ENCODE data around the gene ADAMTS8.

DNA sequence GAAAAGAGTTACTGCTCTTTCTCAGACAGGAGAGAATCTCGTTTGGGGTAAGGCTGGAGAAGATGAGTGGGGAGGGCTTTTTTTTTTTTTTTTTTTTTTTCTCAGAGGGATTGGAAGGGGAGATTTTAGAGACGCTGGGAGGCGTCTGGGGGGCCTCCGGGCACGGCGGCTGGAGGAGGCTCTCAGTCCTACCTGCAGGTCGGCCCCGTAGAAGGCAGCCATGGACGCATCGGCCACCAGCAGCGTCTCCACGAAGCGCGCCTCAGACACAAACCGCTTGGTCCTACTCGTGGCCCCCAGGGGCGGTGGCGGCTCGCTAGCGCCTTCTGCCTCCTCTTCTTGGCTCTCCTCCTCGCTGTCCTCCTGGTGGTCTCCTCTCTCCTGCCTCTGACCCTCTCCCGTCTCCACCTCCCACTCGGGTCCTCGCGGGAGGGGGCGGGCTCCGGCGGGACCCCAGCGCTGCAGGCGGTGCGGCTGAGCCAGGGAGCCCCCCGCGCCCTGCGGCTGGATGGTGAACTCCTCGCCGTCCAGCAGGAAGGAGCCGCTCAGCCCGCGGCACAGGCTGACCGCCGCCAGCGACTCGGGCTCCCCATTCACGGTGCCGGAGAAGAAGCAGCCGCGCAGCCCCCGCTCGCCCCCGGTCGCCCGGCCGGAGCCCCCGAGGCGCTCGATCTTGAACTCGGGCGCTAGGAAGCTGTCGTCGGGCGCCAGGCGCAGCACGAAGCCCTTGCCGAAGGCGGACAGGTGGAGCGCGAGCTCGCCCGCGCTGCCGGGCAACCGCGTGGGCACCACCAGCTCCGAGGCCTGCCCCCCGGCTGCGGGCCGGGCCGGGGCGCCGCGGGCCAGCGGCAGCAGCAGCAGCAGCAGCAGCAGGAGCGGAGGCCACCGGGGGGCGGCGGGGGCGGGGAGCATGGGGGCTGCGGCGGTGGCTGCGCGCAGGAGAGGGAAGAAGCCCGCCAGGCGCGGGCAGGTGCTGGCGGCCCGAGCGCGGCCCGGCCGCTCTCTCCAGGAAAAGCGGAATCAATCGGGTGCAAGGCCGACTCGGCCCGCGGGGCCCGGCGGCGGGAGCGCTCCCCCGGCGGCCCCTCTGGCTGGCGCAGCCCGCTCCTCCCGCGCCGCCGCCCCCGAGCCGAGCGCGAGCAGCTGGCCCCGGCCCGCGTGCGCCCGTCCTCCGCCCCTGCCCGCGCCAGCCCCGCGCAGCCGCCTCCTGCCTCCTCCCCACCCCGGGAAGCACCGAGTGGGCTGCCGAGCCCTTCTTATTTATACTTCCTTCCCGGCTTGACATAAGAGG is at the start of gene ADAMTS8:
ADAMTS8 (minus strand) TSS at position 1,235 of the 1,291 bp plus-strand sequence.
- PRO-cap, 10 experiments = no peak in any of the 10 experiments

DNA sequence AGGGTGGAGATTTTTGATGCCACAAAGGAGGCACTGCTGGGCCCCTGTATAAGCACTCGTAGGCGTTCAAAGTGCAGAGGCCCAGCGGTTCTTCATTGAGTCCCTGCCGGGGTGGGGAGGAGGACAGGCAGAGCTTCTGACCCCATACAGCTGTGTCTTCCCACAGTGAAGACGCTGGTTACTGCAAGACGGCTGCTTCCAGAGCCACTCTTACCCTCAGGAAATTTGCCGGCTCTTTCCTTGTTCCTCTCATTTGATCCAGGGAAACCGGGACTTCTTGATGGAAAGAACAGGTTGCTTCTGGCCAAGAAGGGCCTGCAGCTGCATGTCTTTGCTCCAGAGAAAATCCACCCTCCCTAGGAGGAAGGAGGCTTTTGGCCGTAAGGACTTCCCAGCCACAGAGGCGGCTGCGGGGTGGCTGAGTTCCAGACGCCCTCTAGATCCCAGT is 9.3 kb downstream of the ADAMTS15 start:
- PRO-cap, 10 experiments = no peak in any of the 10 experiments

DNA sequence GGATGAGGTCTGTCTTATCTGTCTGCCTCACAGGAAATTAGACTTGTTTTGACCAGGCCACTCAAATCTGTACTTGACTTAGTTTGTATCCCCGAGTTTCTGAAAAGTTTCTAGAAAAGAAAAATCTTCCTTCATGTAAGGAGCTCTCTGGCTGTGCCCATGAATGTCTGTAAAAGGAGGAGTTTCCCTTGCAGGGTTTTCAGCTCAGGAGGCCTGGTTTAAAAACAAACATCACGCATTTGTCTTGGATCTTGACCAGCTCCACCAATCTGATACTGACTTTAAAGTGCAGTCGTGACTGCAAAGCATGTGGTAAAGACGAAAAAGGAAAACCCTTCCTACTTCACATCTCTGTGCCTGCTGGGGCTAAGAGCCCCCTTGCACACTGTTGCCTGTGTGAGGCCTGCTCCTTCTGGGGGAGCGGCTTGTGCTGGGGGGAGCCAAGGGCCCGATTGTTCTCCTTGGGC is 61.9 kb downstream of the ADAMTS15 start:
- PRO-cap, 10 experiments = peak in 3 of 10 experiments; most common plus-strand start position 308 of the sequence (in 1); most common minus-strand start position 161 of the sequence (in 1)

GRCh38 chr11:130889157-130889896 is 27.0 kb downstream of the SNX19 start:
- PRO-cap, 10 experiments = no peak in any of the 10 experiments

- PRO-cap, 10 experiments = no peak in any of the 10 experiments
These were observed 518.8 kb downstream of the NTM start for GRCh38 chr11:131889207-131889696.

DNA sequence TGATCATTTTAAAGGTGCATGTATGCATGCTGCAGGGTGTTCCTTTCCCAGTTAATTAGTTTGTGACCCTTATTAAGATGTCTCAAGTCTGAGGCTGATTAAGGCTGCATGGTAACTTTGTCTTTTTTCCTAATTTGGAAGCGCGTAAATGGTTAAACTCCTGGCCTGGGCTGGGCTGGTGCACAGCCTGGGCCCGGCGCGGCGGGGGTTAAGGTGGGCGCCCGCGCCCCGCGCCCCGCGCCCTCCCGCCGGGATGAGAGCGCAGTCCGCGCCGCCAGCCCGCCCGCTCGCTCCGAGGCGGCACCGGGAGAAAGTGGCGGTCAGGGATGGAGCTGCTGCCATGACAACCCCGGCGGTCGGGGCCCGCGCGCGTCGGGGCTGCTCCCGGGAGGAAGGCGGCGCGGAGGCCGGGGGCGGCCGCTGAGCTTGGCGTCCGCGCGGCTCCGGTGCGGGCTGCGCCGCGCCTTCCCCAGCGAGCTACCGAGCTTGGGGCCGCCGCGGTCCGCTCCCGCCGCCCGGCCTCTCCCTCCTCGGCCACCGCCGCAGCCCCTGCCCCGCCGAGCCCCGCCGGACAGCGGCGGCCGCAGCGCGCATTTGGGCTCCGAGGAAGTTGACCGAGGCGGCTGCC is 539.9 kb downstream of the NTM start:
- PRO-cap, 10 experiments = no peak in any of the 10 experiments

- PRO-cap, 10 experiments = peak in 1 of 10 experiments; most common plus-strand start chr11:132633028 (in 1); most common minus-strand start chr11:132632820 (in 1)
These were observed 899.5 kb downstream of the OPCML start for GRCh38 chr11:132632697-132633306.

- PRO-cap, 10 experiments = no peak in any of the 10 experiments
These were observed 30.2 kb downstream of the OPCML start for GRCh38 chr11:133501987-133502654.

GRCh38 chr11:133810291-133810679 is 35.0 kb downstream of the SPATA19 start:
- PRO-cap, 10 experiments = no peak in any of the 10 experiments

DNA sequence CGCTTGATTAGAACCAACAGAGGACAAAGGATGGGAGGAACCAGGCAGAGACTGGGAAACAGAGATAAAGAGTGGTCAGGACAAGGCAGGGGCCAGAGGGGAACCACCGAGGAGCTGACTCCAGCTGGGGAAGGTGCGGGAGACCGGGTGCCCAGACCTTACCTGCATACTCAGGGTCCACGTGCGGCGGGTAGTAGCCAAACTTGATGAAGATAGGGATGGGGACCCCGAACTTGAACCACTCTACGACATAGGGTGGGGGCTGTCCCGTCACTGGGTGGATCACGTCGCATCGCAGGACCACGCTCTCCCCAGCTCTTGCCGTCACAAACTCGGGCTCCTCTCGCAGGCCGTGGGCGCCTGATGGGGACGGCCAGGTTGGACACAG is 10.9 kb downstream of the IGSF9B start:
- PRO-cap, 10 experiments = no peak in any of the 10 experiments

DNA sequence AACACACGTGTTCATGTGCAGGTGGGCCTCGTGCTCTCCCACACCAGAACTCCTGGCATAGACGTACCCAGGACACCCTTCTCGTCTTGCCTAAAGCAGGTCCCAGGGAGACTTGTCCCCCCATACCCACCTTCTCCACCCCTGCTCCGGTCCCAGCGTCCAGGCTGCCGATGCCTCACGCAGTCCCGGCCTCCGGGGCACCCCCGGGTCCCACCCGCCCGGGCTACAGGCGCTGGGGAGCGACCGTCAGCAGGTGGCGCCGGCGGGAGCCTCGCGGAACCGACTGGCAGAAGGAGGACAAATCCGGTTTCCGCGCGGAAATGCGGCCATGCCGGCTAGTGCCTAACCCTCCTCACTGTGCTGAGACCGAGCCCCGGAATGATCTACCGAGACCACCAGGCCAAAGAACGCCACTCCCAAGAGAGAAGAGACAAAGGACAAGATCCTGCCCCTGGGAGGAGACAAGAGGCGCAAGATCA is 10.5 kb upstream of the IGSF9B start:
- PRO-cap, 10 experiments = no peak in any of the 10 experiments

DNA sequence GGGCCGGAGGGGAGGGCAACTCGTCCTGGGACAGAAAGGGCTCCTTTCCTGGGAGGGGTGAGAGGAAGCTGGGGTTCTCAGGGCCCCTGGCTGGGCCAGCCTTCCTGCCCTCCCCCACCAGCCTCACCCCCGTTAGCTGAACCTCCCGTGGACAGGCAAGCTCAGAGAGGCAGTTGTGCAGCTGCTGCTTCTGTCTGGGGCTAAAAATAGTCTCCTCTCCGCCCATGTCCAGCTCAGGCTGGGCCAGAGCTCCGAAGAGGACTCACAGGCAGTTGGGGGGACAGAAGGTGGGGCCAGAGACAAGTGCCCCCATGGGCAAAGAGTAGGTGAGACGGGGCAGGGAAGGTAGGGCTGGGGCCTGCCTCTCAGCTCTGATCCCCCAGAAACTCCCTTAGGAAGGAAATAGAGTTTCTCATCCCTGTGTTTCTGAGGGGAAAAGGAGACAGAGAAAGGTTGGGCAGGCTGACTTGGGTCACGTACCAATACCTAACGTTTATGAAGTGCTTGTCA is 29.6 kb upstream of the JAM3 start:
- PRO-cap, 10 experiments = peak in 1 of 10 experiments; most common plus-strand start position 158 of the sequence (in 1); most common minus-strand start position 157 of the sequence (in 1)

GRCh38 chr11:134042122-134042907 is 26.6 kb upstream of the JAM3 start:
- PRO-cap, 10 experiments = no peak in any of the 10 experiments

GRCh38 chr11:134046382-134047135 is 22.3 kb upstream of the JAM3 start:
- PRO-cap, 10 experiments = no peak in any of the 10 experiments

GRCh38 chr11:134168100-134168395 is 55.7 kb downstream of the NCAPD3 start:
- PRO-cap, 10 experiments = no peak in any of the 10 experiments

Measured in Metastatic Breast Carcinoma in the Brain (tissue), 10 donors.